Measurements from ENCODE around the genes OR11H1 and DGCR6.

GRCh38 chr22:12601796-12602670 is 2926.0 kb upstream of the OR11H1 start:
- PRO-cap = no peak
- RAMPAGE, long total RNA, 4 experiments = no peak in any of the 4 experiments

- PRO-cap = no peak
- RAMPAGE, long total RNA, 4 experiments = no peak in any of the 4 experiments
Measured at GRCh38 chr22:15527962-15528322, at the start of gene OR11H1. OR11H1 (plus strand) TSS chr22:15528192.

DNA sequence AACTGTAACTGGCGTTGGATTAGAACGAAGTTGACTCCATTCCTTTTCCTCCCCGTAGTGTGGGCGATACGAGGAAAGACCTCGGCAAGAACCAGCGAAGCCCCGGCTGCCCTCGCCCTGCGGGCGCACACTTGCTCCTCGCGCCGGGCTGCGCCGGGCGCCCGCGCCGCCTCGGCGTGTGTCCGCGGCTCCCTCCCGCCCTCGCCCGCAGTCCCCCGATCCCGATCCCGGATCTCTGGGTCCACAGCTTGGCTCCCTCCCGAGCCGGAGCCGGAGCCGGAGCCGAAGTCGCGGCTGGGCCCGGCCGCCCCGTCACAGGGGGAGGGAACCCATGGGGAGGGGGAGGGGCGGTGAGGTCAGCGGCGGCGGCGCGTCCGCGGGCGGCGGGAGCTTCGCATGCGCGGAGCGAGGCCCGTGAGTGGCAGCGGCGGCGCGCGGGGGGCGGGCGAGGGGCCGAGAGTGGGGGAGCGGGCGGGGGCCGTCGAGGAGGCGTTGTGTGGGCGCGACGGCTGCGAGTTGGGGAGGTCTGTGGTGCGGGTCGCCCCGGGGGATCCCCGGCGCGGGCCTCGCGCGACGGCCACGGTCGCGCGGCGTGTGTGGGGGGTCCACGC is 8.5 kb upstream of the CCT8L2 start:
- PRO-cap = bidirectional peak, plus-strand start at position 444 of the sequence, minus-strand start at position 237 of the sequence
- RAMPAGE, long total RNA, 4 experiments = start-site peak on the plus strand in 1 of 4 experiments, centred at position 512 of the sequence, 11 reads per replicate

GRCh38 chr22:16717945-16718311 is 107.3 kb downstream of the XKR3 start:
- PRO-cap = no peak
- RAMPAGE, long total RNA, 4 experiments = no peak in any of the 4 experiments

DNA sequence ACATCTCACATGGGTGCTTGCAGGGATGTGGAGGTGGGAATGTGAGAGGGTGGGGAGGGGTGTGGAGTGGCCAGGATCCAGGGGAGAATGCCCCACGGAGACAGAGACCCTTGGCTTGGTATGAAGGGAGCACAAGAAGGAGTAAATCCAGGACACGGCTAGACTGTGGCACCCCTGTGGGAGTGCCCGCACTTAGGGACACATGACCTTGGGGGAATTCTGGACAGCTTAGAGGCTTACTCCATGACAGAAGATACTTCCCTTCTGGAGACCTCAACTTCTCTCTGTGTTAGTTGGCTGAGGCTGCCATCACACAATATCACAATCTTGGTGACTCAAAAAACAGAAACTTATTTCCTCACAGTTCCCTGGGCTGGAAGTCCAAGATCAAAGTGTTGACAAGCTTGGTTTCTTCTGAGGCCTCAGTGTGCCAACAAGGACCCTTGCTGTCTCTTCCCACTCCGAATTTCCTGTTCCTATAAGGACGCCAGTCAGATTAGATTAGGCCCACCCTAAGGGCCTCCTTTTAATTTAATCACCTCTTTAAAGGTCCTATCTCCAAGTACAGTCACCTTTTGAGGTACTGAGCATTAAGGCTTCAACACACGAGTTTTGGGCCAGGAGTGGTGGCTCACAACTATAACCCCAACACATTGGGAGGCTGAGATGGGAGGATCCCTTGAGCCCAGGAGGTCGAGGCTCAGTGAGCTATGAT is 22.8 kb upstream of the ADA2 start:
- PRO-cap = no peak
- RAMPAGE, long total RNA, 4 experiments = no peak in any of the 4 experiments

GRCh38 chr22:17257476-17258520 is 38.6 kb upstream of the ADA2 start:
- PRO-cap = no peak
- RAMPAGE, long total RNA, 4 experiments = no peak in any of the 4 experiments

- PRO-cap = no peak
- RAMPAGE, long total RNA, 4 experiments = no peak in any of the 4 experiments
Measured at GRCh38 chr22:17726459-17727390, 47.5 kb downstream of the BID start.

DNA sequence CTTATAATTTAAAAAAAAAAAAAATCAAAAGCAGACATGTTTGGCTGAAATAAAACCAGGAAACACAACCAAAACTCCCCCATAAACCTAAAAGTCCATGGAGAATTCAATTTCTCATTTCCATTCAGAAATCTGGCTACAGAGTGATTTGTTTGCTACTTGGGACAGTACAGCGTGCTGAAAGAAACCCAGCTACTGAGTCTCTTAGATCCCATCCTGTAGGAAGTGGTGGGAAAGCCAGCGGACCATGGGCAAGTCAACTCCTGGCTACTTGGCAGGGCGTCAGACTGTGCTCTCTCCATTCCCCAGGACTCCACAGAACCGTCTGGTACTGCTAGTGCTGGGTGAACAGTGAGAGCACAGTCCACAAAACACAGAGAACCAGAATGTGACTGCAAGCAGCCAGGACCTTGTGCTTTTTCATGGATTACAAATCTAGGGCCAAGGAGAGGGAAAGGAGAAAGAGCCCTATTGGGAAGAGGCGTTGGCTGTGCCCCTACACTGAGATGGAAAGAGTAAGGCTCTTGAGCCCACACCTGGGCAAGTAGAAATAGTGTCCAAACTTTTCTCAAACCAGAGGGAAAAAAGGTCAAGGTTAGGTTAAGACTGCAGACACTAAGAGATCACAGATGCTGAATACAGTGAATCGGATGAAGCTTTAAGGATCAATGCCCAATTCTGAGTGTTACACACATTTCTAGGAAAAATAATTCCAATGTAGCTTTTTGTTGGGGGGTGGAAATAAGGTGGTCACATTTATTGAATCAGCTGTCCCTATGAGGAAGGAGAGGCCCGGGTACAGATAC is 10.2 kb downstream of the BID start:
- PRO-cap = no peak
- RAMPAGE, long total RNA, 4 experiments = no peak in any of the 4 experiments

DNA sequence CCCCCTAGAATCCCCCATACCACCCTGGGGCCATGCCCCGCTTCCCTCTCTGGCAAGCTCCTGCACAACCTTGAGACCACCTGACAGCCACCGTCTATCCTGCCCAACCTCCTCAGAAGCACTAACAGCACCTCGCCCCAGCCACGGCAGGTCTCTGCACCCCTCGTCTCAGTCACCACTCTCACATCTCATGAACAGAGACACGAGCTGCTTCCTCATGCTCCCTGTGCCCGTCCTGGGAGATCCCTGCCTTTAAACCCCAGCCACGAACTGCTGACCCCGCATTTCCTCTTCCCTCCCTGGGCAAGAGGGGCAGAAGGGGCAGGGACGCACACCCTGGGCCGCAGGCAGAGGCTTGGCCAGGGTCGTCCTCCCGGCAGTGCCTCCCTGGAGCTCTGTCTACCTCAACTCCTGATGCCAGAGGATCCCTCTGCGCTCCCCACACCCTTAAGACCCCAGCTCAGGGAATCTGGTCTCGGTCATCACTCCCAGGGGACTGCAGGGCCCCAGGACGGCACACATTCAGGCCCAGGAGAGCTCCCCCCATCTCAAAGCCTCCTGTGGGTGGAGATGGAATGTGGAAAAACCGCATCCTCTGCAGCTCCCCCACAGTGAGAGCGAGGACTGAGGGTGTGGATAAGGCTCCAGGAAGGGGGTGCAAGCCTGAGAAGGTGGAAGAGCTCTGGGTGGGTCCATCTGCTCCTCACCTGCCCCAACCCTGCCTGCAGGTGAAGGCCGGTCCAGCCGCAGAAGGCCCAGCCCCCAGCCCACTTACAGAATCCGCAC is 1.2 kb downstream of the BID start:
- PRO-cap = no peak
- RAMPAGE, long total RNA, 4 experiments = no peak in any of the 4 experiments

GRCh38 chr22:17779102-17779950 is 5.1 kb upstream of the BID start:
- PRO-cap = no peak
- RAMPAGE, long total RNA, 4 experiments = no peak in any of the 4 experiments

DNA sequence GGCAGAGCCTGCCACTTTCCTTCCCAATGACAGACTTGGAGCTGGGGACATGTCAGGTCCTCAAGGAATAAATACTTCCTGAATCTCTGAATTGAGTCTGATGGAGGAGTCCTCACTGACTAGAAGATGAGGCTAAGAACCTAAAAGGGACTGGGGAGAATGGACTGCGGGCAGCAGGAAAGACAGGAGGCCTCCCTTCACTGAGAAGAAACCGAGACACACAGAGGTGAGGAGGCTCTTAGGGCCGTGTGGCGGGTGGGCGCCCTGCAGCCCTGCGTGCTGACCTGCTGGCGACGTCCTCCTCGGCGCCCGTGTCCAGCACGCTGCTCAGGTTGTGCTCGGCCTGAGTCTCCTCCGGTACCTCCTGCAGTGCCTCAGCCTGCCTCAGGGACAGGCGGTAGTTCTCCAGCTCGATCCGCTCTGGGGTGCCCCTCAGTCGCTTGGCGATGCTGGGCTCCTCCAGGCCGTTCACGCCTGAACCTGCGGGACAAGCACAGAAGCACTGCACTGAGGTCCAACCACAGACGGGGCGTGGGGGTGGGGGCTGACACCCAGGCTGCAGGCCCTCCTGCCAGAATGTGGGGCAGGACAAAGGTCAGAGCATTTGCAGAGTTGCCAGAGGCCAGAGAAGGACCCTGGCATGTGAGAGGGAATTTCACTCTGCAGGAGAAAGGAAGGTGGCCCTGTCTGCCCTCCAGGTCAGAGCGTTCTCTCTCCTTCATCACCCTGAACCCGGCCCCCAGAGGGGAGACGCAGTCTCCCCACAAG is 67.5 kb upstream of the BID start:
- PRO-cap = no peak
- RAMPAGE, long total RNA, 4 experiments = no peak in any of the 4 experiments

GRCh38 chr22:17869596-17870186 is 95.4 kb upstream of the BID start:
- PRO-cap = no peak
- RAMPAGE, long total RNA, 4 experiments = no peak in any of the 4 experiments

- PRO-cap = no peak
- RAMPAGE, long total RNA, 4 experiments = no peak in any of the 4 experiments
Measured at GRCh38 chr22:17870600-17870799, 96.2 kb upstream of the BID start.

DNA sequence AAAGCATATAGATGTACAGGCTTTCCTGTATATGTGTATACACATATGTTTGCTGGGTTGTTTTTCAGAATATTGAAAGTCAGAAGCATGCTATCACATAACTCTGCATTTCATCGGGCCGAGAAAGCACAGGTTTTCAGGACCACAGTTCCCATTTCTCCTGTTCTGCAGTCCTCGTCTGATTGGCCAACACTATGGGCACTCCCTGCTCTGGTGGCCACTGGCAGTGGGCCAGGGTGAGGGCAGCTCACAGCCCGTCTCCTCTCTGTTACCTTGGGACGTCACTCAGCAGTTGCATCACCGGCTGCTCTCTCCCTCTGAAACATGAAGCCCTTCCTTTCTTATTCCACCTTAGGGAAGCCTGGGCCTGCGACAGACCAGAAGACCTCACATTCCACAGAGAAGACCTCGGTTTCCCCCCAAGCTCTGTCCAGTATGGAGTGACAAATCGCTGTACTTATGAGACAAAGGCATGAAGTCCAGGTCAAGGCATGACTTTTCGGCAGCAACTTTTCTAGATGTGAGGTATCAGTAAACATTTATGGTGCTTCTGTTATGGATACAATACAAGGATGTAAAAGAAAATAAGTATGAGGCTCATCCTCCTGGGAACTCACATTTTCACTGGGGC is 11.4 kb upstream of the MICAL3 start:
- PRO-cap = no peak
- RAMPAGE, long total RNA, 4 experiments = no peak in any of the 4 experiments

GRCh38 chr22:18091416-18092717 is 14.1 kb downstream of the PEX26 start:
- PRO-cap = no peak
- RAMPAGE, long total RNA, 4 experiments = no peak in any of the 4 experiments

DNA sequence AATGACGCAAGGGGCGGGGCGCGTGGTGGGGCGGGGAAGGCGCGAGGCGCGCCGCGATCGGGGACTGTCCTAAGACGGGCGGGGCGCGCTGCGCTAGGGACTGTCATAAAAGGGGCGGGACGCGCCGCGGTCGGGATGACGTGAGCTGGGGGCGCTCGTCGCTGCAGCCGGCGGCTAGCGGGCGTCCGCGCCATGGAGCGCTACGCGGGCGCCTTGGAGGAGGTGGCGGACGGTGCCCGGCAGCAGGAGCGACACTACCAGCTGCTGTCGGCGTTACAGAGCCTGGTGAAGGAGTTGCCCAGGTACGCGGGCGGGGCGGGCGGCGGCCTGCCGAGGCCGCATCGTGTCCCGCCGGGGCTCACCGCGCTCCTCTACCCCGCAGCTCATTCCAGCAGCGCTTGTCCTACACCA is at the start of gene DGCR6:
Gene DGCR6, plus strand, starts transcription at position 138 of the 411 bp plus-strand sequence.
- PRO-cap = no peak
- RAMPAGE, long total RNA, 4 experiments = no peak in any of the 4 experiments

GRCh38 chr22:19127360-19127803 is 3.7 kb upstream of the TSSK2 start:
- PRO-cap = no peak
- RAMPAGE, long total RNA, 4 experiments = no peak in any of the 4 experiments

DNA sequence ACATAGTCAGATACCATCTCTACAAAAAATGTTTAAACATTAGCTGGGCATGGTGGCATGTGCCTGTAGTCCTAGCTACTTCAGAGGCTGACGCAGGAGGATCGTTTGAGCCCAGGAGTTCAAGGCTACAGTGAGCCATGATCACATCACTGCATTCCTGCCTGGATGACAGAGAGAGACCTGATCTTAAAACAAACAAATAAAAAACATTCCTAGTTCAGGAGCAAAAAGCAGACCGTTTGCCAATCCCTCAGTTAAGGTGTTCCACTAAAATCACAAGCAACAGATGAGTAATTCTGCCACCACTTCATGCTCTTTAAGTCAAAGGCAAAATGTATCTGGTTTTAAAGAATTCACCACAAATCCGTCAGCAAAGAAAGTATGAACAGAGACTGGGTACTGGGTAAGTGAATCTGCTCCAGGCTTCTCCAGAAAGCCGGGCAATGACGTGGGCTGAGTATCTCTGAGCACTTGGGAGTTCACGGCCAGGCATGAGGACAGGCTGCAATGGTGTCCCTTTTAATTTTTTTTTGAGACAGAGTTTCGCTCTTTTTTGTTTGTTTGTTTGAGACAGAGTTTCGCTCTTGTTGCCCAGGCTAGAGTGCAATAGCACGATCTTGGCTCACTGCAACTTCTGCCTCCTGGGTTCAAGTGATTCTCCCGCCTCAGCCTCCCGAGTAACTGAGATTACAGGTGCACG is 19.4 kb downstream of the CLTCL1 start:
- PRO-cap = no peak
- RAMPAGE, long total RNA, 4 experiments = no peak in any of the 4 experiments

- PRO-cap = unidirectional peak, plus-strand start at chr22:19290606
- RAMPAGE, long total RNA, 4 experiments = no peak in any of the 4 experiments
Measured at GRCh38 chr22:19289863-19290731, 1.4 kb downstream of the CLTCL1 start.

DNA sequence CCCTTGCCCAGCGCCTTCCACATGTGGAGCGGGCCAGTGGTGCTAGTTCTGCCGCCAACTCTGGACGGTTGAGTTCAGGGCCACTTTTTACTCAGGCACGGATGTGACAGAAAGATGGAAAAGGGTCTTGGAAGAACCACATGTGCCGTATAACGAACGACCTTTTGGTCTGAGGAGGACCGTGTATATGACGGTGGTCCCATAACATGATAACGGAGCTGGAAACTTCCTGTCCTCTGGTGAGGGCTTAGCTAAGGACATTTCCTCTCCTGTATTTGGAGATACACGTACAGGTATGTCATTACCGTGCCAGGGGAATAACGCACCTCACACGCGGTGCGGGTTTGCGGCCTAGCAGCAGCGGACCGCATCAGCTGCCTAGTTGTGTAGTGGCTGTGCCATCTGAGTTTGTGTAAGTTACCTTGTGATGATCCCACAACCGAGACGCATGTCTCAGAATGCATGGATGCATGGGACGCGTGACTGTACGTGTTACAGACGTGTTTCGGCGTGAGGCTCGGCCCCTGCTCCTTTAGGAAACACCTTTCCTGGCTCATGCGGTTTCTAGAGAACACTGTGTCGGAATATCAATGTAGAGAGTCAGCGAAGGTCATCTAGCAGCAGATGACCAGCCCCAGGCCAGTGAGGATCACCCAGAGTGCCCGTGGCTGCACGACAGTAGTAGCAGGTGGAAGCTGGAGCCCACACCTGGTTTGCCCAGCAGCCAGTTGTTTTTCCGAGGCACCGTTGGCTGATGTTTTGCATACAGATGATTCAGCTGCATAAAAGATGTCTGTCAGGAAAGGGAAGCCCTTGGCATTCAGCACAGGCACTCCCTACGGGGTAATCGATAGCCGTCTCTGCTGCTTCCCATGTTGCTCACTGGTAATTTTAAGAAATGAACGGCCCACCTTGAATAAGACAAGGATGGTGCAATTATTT is 790 bp upstream of the CLTCL1 start:
- PRO-cap = no peak
- RAMPAGE, long total RNA, 4 experiments = no peak in any of the 4 experiments

All from sigmoid colon (tissue), 4 donors.